Pulmonary artery (tissue), 1 donor: ENCODE measurements around a stretch of chr11.

DNA sequence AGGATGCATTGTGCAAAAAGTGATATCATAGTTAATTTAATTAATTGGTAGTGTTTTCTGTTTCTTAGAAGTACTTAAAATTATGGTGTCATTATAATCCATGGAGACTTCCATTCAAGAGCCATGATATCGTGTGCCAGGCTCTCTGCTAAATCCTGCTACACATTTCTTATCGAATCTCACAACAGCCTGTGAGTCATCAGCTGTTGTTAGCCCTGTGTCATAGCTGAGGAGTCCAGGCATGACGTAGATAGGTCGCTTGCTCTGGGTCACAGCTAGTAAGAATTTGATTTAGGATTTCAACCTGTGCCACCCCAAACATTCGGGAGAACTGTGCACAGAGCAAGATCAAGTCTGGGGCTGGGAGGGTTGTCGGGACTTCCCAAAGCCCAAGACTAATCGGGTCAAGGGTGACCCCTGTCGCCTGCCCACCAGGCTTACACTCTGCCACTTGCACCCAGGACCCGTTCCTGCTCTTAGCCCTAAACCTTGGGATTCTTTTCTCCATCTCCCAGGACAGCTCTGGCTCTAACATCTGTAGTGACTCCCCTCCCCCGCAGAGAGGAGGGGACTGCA is 34.2 kb downstream of the TSPAN18 start:
- PRO-cap = no peak

GRCh38 chr11:44893098-44893738 is 57.5 kb downstream of the TP53I11 start:
- PRO-cap = no peak

GRCh38 chr11:44977572-44978170 is 27.0 kb upstream of the TP53I11 start:
- PRO-cap = no peak

DNA sequence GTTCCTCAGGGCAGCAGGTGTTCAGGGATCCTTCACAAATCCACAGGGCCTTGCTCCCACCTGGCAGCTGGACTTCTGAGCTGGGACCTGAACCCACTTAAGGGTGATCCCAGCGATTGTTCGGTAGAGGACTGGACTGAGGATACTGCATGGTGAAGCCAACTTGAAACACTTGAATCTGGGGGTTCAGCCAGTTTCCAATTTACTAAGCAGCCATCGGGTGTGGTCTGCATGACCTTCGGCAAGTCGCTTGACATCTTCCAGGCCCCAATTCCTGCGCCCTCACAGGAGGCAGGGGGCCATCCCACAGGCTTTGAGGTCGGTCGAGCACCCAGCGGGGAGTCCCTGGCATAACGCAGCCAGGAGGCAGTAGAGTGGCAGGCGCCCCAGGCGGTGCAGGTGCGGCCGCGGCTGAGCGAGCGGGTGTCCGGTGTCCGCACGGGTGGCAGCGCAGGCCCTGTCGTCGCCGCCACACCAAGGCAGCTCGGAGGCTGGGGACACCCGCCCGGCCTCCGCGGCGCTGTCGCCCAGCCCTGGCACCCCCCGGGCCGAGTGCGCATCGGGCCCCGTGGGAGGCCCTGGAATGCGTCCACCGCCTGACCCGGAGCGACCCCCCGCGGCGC is 33.6 kb downstream of the PRDM11 start:
- PRO-cap = no peak

DNA sequence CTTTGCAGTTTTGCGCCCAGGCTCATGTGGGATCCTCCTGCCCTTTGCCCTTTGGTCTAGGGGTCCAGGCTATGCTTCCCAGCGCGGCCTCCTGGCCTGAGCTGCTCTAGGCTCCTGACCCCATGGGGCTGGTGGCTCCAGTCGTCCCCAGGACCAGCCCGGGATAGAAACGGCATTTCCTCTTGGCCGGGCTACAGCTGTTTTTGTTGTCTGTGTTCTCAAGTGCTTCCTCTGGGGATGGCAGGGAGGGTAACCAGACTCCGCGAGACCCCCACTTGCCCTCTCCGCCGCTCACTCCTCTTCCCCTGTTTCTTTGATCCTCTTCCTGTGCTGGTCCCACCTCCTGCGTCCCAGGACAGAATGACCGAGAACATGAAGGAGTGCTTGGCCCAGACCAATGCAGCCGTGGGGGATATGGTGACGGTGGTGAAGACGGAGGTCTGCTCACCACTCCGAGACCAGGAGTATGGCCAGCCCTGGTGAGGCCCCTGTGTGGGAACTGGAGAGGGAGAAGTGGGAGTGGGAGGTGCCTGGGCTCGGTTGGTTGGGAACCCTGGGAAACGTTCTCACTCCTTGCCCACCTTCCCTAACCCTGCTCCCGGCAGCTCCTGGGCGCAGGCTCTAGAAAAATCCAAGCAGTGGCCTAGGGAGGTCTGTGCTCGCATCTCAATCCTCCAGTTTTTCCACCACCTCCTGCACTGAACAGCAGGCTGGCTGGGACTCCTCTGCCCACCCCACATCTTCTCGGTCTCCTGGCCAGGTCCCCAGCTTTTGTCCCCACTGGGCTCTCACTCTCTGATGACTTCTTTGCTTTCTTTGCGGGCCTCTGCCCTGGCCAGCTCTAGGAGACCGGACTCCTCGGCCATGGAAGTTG is 35.2 kb downstream of the PRDM11 start:
- PRO-cap = no peak

- PRO-cap = no peak
These were observed 66.7 kb downstream of the PRDM11 start for GRCh38 chr11:45213006-45213744.

GRCh38 chr11:45280243-45280837 is 5.8 kb downstream of the SYT13 start:
- PRO-cap = no peak

GRCh38 chr11:45410621-45411144 is 124.5 kb upstream of the SYT13 start:
- PRO-cap = no peak

DNA sequence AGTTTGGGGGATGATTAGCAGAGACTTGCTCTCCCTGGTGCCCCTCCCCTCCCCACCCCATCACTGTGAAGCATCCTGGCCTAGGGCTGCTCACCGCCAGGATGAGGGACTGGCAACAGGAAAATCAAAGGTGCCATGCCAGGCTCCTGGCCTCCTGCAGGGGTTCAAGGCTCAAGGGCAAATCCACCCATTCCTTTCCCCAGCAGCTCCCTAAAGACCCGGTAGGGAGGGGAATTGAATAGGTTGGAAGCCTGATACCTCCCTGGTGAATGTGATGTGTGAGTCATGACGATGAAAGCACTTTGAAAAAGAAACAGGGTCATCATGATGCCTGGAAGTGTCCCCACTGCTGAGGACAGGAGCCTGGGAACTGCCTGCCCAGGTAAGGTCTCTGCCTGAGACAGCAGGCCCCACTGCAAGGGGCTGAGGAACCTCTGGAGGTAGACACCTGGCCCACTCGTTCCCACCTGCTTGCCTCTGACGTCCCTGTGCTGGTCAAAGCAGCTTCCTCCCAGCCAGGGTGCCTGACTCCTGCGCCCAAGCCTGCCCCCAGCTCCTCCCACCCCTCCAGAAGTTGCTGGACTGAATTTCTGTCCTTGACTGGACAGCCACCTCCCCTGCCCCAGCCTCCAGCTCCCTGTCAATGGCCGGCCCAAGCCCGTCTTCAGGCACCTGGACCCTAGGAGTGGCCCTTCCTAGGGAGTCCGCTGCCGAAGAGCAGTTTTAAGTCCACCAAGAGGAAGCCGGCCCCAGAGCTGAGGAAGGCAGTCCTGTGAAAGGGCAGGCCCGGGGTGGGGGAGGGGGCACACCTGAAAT is 1.6 kb downstream of the CHST1 start:
- PRO-cap = unidirectional peak, plus-strand start at position 346 of the sequence

GRCh38 chr11:45745031-45745782 is 59.7 kb upstream of the SLC35C1 start:
- PRO-cap = no peak

- PRO-cap = no peak
These were observed 6.5 kb downstream of the CRY2 start for GRCh38 chr11:45853542-45854497.

DNA sequence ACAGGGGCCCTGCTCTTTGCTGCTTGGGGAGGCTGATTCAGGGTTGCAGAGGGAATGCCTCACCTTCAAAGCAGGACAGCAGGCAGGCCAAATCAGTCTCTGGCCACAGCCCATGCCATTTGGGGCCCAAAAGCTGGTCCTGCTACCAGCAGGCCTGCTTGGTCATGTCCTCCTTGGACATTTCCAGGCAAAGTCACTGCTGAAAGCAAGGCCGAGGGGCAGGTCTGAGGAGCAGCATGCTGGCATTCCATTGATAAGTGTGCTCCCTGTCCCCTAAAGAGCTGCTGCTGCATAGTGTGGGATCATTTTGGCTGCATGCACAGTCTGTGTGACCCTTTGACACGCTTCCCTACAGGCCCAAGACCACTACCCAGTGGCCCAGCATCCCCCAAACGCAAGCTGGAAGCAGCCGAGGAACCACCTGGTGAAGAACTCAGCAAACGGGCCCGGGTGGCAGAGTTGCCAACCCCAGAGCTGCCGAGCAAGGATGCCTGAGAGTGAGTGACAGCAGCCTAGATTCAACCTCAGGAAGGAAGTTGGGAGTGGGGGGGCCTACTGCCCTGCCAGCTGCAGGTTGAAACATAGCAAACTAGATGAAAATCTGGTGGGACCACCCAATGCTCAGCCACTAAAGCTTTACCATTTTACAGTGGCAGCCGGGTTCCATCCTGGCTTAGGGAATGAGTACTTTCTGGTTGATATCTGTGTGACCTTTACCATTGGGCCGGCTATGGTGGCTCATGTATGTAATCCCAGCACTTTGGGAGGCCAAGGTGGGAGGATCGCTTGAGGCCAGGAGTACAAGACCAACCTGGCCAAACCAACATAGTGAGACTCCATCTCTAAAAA is 13.5 kb upstream of the MAPK8IP1 start:
- PRO-cap = no peak

GRCh38 chr11:45873025-45873557 is 12.4 kb upstream of the MAPK8IP1 start:
- PRO-cap = no peak

GRCh38 chr11:45883683-45884618 is 1.5 kb upstream of the MAPK8IP1 start:
- PRO-cap = no peak

DNA sequence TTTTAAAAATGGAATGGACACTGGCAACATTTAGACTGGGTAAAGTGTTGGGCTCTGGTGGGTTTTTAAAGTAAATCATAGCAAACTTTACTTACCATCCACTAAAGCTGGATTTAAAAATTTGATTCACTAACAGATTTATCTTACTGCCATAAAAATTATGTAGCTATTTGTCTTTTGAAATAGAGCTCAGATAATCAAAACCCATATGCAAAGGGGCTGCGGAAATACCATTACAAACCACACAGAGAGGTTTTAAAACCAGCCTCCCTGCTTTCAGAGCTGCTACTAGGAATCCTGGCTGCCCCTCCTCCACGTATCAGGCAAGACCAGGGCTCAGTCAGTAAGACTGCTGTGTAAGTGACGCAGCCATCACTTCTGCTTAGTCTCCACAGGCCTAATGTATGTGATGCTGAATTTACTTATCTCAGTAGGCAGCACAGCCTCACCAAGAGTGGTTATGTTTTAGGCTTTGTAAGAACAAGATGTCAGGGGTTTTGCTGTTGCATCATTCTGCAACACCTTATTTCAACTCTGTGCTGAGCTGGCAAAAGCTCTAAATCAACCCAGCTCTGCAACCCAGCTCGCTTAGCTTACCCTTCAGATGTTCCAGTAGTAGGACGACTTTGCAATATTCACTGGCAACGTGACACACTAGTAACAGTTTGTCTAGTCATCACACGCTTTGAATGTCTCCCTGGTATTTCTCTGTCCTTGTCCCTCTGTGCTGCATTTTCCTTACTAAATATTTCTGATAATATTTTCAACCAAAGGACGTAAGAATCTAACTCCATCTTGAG is 71.9 kb downstream of the LARGE2 start:
- PRO-cap = no peak

- PRO-cap = bidirectional peak, plus-strand start at chr11:46121579, minus-strand start at chr11:46121473; unidirectional peak, plus-strand start at chr11:46121962
These were observed 705 bp upstream of the PHF21A start for GRCh38 chr11:46121533-46122785.

GRCh38 chr11:46127130-46127705 is 6.0 kb upstream of the PHF21A start:
- PRO-cap = no peak

DNA sequence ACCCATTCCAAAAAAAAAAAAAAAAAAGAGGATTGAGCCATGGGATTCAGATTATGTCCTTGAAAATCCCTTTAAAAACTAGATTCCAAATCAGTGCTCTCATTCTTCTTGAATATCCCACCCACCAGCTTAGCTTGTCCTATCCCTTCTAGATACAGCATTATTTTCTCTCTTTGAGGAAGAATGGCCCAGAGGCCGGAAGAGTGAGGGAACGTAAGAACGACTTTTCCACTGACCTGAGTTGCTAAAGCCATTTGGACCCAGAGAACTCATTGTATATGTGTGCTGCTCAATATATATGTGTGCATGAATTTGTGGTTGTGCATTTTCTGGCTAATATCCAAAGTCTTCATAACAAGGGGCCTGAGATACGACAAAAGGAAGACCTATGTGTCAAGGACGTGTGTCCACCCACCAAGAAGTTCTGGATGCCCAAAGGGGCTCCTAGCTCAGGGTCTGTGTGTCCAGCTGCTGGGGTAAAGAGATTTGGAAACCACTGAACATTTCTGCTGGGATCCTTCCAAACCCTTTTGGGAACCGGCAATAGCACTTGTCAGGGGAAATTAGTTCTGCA is 34.9 kb upstream of the CREB3L1 start:
- PRO-cap = no peak

DNA sequence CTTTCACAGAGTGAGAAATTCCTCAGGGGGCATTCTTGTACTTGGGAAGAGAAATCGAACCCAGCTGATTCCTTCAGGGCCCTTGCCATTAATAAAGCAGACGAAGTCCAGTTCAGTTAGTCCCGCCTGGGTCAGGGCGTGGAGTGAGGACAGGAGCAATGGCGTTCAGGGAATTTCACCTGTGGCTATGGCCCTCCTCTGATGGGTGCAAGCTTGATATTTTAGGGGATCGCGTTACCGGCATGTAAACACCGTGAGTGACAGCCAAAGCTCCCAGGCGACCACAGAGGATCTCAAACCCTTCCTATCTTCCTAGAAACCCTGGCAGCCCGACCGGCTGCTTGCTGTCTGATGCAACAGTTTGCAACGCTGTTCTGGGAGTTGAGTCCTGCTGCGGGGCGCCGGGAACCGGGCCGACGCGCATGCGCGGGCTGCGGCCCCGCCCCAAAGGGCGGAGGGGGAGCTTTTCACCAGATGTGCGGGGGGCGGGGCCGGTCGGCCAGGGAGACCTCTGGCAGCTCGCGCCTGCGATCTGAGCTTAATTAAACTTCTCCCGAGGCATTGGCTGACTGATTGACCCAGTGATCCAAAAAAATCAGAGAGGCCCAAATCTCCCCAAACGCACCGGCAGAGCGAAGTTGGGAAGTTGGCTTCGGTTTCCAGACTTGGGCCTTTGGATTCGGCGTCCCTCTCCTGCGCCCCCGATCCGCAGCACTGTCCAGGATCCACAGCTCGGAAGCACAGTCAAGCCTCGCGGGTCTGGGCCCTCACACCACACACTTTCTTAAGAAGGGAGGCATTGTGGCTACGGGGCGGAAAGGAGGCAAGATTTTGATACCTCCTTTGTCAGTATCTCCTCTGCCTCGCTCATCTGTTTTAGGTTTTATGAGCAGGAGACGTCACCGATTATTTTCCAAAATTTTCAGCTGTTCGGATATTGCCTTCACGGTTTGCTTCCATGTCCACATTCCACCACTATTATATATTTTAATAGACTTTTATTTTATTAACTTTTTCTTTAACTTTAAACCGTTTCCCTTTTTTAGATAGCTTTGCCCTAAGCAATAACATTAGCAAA is 34.1 kb upstream of the CREB3L1 start:
- PRO-cap = bidirectional peak, plus-strand start at position 488 of the sequence, minus-strand start at position 335 of the sequence

DNA sequence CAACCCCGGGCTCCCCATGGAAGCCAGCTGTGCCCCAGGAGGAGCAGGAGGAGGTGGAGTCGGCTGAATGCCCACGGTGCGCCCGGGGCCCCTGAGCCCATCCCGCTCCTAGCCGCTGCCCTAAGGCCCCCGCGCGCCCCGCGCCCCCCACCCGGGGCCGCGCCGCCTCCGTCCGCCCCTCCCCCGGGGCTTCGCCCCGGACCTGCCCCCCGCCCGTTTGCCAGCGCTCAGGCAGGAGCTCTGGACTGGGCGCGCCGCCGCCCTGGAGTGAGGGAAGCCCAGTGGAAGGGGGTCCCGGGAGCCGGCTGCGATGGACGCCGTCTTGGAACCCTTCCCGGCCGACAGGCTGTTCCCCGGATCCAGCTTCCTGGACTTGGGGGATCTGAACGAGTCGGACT is 339 bp downstream of the CREB3L1 start:
- PRO-cap = no peak